ENCODE measurements around the genes PIKFYVE and PTH2R.

- PRO-cap = unidirectional peak, plus-strand start at chr2:207163407; bidirectional peak, plus-strand start at chr2:207163699, minus-strand start at chr2:207163588
These were observed 2.6 kb downstream of the KLF7 start for GRCh38 chr2:207162773-207163860.

DNA sequence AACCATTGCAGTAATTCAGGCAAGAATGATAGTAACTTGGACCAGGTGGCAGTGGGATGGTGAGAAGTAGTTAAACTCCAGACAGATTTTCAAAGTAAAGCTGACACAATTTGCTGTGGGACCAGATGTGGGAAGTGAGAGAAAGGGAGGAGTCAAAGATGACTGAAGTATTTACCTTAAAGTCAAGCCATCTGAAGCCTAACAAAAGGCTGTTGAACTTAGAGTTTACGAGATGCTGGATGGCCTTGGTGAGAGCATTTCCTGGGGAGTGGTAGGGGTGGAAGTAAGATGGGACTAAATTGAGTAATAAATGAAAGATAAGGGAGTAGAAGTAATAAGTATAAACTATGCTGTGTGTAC is 163.3 kb upstream of the KLF7 start:
- PRO-cap = no peak

DNA sequence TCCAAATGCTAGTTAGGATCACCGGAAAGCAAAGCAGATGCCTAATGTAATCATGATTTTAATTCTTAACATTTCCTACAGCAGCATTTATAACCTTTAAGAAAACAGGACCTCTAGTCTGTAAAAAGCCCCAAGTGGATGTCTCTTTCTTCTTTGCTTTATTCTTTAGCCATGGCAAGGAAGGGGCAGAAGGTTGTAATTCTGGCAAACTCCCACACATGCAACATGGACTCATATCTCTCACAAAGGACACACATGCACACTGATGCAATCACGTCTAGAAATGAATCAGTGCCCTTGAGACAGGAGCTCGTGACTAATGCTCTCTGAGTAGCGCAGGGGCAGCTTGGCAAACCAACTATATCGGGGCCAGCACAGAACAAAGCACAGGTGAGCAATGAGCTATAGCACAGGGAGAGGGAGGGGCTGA is 165.0 kb upstream of the KLF7 start:
- PRO-cap = no peak

- PRO-cap = unidirectional peak, plus-strand start at chr2:207626077
These were observed 609 bp upstream of the METTL21A start for GRCh38 chr2:207625632-207626374.

DNA sequence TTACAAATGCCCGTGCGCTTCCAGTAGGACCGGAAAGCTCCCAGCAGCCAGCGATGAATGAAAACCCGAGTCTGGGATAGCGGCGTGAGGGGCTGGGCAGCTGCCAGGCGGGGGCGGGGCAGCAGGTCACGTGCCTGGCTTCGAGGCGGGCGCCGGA is 295 bp upstream of the CCNYL1 start:
- PRO-cap = no peak

GRCh38 chr2:207819152-207819820 is 49.6 kb upstream of the FZD5 start:
- PRO-cap = no peak

GRCh38 chr2:207827970-207829038 is 58.6 kb upstream of the FZD5 start:
- PRO-cap = no peak

- PRO-cap = no peak
These were observed 109.6 kb upstream of the FZD5 start for GRCh38 chr2:207879302-207879753.

GRCh38 chr2:207939252-207939598 is 86.1 kb downstream of the PLEKHM3 start:
- PRO-cap = no peak

- PRO-cap = no peak
These were observed 24.0 kb downstream of the PLEKHM3 start for GRCh38 chr2:208001135-208001887.

DNA sequence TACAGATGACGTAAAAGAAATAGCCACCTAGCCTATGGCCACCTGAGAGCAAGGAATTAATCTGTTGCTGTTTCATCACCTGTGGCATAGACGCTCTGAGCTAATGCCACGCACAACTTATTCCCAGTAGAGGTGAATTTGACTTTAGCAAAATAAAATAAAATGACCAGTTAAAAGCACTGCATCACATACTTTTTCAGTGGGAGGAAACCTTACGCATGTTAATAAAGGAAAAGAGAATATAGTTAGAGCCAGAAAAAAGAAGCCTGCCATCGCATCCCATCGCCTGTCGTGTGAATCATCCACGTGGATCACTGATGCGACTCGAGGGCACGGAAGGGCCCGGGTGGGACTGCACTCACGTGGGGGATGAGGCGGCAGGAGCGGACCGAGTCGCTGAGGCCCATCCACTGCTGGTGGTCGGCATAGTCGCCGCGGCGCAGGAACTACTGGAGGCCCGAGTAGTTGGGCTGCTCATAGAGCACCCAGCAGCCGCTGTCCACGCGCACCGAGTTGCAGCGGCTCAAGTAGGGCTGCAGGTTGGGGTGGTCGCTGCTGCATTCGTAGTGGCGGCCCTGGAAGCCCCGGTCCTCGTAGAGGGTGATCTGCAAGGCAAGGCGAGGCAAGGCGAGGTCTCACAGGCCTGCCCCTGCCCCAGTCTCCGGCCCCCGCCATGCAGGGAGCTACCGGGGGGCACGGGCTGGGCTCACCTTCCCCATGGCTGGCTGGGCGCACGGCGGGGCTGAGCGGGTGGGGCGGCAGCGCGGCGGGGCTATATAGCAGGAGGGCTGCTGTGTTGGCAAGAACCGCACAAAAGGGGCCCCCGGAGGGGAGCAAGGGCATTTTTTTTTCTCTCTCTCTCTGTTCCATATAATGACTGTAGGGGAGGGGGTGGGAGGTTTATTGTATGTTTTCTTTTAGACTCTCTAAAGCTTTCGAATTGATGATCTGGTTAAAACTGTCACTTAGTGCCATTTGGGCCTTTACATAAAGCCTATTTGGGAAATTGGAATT is 12.1 kb downstream of the CRYGD start:
- PRO-cap = no peak

- PRO-cap = bidirectional peak, plus-strand start at chr2:208266234, minus-strand start at chr2:208266074
These were observed at the start of gene PIKFYVE for GRCh38 chr2:208265754-208266926. Gene PIKFYVE, plus strand, starts transcription at chr2:208266255.

GRCh38 chr2:208359039-208360030 is 47.3 kb upstream of the PTH2R start:
- PRO-cap = no peak

DNA sequence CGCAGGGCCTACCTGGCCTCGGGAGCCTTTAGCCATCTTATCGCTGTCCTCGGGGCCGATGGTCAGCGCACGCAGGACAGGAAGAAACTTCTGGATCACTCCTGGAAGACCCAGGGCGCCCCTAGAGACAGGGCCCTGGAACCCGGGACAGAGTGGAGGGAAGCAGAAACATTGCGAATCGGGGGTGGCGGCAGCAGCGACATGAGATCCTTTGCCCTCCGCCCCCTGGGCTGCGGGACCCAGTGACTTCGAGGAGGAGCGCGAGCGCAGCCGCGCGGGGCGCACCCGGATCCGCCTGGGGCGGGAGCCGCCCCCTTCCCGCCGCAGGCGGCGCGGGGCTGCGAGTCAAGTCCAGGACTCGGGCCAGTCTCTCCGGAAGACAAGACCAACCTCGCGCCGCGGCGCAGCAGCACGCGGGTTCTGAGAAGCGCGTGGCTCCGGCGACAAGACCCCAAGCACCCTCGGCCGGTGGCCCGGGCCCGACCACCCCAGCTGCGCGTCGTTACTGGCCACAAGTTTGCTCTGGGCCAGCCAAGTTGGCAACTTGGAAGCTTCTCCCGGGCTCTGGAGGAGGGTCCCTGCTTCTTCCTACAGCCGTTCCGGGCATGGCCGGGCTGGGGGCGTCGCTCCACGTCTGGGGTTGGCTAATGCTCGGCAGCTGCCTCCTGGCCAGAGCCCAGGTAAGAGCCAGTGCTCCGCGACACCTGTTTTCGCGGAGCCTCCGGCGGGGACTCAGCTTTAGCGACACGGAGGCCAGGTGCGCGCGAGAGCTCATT is at the start of gene PTH2R:
Gene PTH2R, plus strand, starts transcription at position 354 of the 776 bp plus-strand sequence.
- PRO-cap = no peak

GRCh38 chr2:209772353-209772740 is 715 bp downstream of the UNC80 start:
- PRO-cap = no peak

GRCh38 chr2:210055216-210055691 is 52.8 kb downstream of the RPE start:
- PRO-cap = no peak

DNA sequence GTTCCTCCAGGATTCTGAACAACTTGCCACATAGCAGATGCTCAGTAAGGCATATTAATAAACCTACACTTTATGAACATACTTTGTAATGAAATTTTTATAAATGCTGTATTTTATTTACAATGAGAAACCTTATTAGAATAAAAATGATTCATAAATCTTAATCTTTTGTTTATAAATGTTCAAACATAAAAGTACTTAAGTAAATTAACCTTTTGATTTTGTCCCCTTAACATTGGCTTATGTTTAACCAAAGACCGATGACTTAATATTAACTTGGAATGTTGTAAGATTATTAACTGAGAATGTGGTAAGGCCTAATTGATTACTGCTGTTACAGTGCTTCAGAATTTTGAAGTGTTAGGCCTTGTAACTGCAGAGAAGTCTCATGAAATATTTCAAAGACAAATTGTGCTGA is 5.7 kb downstream of the CPS1 start:
- PRO-cap = no peak

DNA sequence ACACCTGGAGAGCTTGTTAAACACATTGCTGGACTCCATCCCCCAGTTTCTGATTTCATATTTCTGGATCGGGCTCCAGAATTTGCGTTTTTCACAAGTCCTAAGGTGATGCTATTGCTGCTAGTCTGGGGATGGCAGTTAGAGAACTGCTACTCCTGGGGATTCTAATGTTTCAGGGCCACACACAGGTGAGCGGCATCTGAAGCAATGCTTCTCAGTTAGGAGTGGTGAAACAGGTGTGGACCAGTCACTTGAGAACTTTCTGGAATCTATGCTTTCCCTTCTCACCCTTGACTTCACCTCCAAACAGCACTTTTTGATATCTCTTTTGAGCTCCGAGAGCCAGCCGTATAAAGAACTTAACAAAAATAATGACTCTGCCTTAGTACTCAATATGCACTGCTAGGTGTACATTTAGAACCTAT is 100.5 kb downstream of the CPS1 start:
- PRO-cap = no peak

- PRO-cap = no peak
These were observed 840.3 kb downstream of the CPS1 start for GRCh38 chr2:211396815-211397055.

- PRO-cap = unidirectional peak, plus-strand start at chr2:211766980
These were observed 771.8 kb downstream of the ERBB4 start for GRCh38 chr2:211766663-211767362.